ENCODE measurements around a stretch of chr11.

GRCh38 chr11:118751315-118752491 is 39.3 kb downstream of the DDX6 start:
- PRO-cap: no peak
- RAMPAGE, long total RNA, 3 experiments: no peak in any of the 3 experiments

- PRO-cap: no peak
- RAMPAGE, long total RNA, 3 experiments: no peak in any of the 3 experiments
Observed at GRCh38 chr11:118841284-118841739, 42.4 kb upstream of the CXCR5 start.

DNA sequence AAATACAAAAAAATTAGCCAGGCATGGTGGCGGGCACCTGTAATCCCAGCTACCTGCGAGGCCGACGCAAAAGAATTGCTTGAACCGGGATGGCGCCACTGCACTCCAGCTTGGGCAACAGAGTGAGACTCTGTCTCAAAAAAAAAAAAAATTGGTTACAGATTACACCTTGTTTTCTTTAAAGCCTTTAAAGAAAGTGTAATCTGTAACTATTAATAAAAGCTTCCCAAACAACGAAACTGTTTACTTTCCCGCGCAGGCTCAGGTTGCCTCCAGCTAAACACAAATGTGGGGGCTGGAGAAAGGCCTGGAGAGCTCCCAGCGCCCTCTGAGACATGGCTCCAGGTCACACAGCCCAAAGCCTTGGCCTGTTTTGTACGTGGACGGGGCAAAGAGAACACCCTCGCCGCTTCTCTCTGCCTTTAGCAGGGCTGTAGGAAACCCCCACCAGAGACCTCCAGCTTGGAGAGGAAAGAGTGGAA is 14.0 kb upstream of the CXCR5 start:
- PRO-cap: no peak
- RAMPAGE, long total RNA, 3 experiments: no peak in any of the 3 experiments

DNA sequence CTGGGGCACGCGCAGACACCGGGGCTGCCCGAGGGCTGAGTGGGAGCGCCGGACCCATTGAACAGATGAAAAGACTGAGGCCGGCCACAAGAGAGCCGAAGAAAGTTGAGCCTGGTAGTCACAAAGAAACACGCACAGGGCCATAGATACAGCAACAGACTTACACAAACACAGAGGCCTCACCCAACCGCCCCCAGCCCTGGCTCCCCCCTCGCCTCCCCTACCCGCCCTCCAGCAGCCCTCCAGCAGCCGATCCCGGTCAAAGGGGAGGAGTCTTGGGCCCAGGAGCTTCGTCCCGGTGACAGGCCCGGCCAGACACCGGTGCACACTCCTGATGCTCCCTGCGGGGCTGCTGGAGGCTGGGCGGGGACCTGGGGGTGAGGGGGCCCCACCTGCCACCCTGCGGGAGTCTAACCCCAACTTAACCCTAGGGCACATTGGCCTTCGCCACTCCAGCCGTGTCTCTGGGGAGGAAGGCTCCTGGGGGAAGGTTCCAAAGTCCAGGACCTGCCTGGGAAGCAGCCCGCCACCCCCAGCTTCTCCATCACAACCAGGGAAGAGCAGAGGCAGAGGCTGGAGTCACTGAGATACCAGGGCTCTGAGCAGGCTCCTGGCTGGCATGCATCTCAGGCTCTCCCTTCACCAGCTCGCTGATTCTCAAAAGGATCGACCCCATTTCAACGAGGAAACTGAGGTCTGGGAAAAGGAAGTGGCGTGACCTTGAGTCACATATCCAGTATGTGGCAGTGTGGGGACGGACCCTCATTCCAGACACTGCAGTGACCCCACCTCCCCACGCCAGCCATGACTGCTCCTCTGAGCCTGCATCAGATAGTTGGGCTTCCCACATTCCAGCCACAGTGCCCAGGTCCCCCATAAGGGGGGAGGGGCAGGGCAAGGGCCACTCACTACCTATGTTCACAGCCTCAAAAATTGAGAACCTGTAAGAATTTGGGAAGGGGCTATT is 14.5 kb downstream of the BCL9L start:
- PRO-cap: no peak
- RAMPAGE, long total RNA, 3 experiments: no peak in any of the 3 experiments

GRCh38 chr11:118912268-118913268 is 13.2 kb downstream of the BCL9L start:
- PRO-cap: no peak
- RAMPAGE, long total RNA, 3 experiments: no peak in any of the 3 experiments

DNA sequence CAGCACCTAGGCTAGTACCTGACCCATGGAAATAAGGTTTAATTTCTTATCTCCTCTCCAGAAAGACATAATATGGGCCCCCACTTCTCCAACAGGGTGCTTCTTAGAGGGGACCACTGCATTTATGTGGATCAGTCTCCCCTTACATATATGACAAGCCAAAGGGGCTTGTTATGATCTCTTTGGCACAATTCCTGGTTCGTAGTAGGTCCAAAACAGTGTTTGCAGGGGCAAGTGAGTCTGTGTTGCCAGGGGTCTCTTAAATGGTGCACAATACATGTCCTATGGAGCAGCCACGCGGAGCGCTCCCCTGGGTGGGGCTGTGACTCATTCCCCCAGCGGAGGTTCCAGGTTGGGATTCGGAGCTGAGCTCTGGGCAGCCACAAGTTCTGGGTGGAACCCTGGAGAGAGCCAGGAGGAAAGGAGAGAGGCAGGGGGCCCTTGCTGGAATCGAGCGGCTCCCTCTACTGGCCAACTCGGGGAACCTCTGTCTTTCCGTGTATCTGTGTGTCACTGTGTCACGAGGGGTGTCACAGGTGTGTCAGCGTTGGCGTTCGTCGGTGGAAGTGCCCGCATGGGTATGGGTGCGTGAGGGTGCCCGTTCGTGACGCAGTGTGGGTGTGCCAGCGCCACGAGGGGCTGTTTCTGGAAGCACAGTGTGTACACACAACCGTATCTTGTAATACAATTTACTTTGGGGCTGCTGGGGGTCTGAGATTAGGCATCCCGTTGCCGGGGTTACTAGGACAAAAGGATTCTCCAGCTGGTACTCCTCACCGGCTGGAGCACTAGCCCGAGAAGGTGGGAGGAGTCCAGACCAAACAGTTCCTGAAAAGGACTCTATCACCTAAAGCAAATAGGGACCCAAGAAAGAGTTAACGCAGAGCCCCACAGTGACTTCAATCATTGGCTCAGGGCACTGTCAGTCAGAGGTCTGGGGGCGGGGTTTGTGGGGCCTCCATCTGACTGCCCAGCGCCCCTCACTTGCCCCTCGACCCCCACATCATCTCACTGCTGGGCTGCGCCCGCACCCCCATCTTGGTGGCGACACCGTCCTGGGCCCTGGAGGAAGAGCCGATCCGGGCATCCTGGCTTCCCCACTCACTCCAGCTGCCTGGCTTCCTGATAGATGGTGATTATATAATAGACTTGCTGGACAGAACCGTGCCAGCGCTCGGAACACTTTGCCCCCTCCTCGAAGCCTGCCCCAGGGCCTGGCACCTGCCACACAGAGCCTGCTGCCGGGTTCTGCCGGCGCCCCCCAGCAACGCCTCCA is 2.5 kb upstream of the BCL9L start:
- PRO-cap: bidirectional peak, plus-strand start at position 385 of the sequence, minus-strand start at position 340 of the sequence; unidirectional peak, plus-strand start at position 929 of the sequence
- RAMPAGE, long total RNA, 3 experiments: no peak in any of the 3 experiments

- PRO-cap: no peak
- RAMPAGE, long total RNA, 3 experiments: no peak in any of the 3 experiments
Observed at GRCh38 chr11:119015105-119015943, 2.8 kb downstream of the RPS25 start.

DNA sequence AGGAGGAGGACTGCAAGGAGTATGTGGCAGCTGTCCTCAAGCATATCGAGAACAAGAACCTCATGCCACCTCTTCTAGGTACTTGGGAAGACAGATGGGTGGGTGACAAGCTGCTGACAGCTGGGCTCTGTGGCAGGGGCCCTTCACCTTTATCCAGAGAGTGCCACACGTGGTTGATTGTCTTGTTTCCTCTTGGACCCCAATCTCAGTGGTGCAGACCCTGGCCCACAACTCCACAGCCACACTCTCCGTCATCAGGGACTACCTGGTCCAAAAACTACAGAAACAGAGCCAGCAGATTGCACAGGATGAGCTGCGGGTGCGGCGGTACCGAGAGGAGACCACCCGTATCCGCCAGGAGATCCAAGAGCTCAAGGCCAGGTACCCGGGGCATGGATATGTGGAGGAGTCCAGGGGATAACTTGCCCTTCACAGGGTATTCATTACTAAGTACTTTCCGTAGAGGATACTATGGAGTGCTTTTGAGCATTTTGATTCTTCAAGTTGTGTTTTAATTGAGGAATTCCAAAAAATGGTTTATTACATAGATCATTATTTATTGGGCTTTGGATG is 5.7 kb upstream of the HMBS start:
- PRO-cap: no peak
- RAMPAGE, long total RNA, 3 experiments: no peak in any of the 3 experiments

- PRO-cap: no peak
- RAMPAGE, long total RNA, 3 experiments: no peak in any of the 3 experiments
Observed at GRCh38 chr11:119266070-119267012, 50.6 kb downstream of the MCAM start.

DNA sequence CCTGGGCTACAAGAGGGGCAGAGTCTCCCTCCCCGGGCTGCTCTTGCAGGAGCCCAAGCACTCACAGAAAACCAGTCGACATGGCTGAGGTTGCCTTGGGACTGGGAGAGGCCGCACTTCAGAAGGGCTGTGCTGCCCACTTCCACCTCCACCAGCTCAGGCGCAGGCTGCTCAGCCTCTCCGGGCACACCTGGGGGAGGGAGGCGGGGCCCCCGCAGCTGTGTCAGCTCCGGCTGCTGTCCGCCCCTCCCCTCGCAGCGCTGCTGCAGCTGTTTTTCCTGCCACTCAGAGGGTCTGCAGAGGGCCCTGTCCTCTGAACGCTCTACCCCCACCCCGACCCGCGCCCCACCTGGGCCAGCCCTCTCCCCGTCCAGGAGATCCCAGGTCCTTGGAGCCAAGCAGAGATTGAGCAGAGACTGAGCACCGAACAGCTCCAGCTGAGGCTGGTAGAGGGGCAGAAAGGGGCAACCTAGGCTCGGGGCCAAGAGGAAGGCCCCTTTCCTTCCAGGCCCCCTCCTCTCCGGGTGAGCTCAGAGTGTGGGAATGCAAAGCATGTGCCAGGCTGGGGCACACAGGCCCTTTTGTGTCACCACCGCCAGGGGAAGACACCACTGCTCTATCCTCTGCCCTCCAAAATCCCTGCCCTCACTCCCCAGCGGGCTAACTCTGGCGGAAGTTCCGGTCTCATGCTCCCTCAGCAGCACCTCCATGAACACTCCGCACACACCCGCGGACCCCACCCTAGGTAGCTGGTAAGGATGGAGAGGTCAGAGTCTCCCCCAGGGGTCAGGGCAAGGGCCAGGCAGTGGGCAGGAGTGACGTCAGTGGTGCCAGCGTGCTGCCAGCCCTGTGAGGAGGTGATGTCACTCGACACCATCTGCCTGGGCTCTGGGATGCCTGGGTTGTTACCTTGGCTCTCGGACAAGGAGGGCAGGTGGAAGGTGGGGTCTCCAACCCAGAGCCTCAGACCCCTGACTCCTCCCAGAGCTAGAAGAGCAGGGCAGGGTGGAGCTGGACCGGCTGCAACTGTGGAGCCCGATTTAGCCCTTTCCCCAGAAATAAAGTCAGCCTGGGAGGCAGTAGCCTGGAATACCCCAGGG is 1.5 kb downstream of the MCAM start:
- PRO-cap: bidirectional peak, plus-strand start at position 866 of the sequence, minus-strand start at position 638 of the sequence; bidirectional peak, plus-strand start outside the sequence, minus-strand start at position 1,028 of the sequence
- RAMPAGE, long total RNA, 3 experiments: no peak in any of the 3 experiments

DNA sequence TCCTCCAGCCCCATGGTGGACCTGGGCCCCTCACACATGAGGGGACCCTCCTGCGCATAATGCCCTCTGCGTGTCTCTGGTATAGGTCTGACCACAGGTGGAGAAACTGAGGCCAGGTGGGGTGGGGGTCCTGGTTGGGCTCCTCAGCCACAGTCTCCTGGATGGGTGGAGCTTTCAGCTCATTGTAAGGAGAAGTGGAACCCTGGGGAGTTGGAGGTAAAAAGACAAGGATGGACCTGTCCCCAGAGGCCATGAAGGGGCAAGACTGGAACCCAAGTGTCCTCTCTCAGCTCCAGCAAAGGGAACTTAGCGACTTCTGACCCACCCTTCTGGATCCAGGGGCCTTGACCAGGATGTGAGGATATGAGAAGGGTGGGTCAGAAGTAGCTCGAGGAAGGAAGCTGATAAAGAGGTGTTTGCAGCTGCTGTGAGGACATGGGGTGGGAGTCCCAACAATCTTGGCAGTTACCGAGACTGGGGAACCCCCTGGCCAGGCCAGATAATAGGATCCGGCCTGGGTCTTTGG is 2.6 kb upstream of the MCAM start:
- PRO-cap: no peak
- RAMPAGE, long total RNA, 3 experiments: no peak in any of the 3 experiments

DNA sequence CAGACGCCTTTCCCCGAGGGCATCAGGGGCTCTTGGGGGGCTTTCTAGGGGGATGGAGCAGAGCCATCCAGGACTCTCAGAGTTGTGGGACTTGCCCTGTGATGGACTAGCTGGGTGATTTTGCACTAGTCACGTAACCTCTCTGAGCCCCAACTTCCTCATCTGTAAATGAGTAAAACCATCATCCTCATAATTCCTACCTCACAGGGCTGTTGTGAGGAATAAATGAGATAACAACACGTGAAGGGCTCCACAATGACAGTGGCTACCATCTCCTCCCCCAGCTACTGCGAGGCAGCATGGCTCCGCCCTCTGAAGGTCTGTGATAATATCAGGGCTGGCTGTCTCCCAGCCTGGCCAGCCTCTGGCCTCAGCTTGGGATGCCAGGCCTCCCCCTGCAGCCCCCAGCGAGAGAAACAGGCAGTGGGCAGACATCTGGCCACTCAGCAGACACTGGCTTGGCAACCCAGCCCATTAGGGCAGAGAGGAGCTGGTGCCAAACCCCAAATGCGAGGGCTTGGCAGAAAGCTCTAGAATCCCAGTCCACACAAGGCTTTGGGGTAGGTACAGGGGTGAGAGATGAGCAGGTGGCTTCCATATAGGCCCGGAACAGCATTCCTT is 6.7 kb downstream of the USP2 start:
- PRO-cap: no peak
- RAMPAGE, long total RNA, 3 experiments: no peak in any of the 3 experiments

DNA sequence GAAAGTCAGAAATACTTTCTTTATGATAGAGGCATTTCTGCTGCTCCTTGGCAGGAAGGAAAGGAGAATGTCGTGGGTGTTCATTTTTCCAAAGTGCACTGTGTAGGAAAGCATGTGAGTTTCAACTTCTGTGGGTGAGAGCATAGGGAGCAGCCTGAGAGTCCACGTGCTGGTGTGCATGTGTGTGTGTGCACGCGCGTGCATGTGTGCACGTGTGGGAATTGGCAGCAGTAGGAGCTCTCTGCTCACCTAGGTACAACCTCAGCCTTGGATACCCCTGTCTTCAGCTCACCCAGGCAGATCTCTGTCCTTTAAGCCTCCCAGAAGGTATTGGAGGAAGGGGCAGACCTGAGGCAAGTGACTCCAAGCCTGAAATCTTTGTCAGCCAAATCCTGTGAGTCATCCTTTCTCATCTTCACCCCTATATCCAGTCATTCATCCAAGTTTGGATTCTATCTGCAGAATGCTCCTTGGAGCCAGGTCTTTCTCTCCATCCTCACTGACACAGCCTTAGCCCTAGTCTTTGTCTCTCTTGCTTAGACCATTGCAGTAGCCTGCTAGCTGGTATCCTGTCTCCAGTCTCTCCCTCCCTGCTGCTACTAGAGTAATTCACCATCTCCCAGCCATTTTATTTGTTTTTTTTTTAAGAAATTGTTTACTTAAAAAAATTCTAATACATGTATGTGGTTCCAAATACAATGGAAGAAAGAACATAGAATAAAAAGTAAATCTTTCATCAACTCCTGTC is 10.3 kb upstream of the THY1 start:
- PRO-cap: no peak
- RAMPAGE, long total RNA, 3 experiments: no peak in any of the 3 experiments

GRCh38 chr11:119696353-119697499 is 32.3 kb downstream of the NECTIN1 start:
- PRO-cap: no peak
- RAMPAGE, long total RNA, 3 experiments: no peak in any of the 3 experiments

DNA sequence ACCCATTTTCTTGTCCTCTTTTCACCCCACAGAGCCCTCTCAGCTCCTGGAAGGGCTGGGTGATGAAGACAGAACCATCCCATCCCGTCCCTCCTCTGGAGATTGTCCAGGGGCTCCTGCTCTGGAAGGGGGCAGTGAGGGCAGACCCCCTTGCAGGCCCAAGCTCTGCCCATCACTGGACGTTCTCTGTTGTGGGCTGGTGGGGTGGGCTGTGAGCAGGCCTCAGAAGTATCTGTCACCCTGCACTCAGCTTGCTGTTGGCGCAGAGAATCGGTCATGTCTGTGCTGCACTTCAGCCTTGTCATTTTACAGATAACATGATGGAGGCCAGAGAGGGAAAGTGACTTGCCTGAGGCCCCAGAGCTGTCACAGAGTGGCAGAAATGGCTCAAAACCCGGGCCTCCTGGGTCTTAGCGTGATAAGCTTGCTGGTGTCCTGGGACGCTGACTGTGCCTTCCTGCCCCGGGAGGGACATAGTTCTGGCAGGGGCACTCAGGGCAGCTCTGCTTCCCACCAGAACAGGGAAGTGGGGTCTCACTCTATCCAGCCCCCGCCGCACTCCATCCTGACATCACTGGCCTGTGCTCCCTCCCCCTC is 50.2 kb upstream of the NECTIN1 start:
- PRO-cap: no peak
- RAMPAGE, long total RNA, 3 experiments: no peak in any of the 3 experiments

DNA sequence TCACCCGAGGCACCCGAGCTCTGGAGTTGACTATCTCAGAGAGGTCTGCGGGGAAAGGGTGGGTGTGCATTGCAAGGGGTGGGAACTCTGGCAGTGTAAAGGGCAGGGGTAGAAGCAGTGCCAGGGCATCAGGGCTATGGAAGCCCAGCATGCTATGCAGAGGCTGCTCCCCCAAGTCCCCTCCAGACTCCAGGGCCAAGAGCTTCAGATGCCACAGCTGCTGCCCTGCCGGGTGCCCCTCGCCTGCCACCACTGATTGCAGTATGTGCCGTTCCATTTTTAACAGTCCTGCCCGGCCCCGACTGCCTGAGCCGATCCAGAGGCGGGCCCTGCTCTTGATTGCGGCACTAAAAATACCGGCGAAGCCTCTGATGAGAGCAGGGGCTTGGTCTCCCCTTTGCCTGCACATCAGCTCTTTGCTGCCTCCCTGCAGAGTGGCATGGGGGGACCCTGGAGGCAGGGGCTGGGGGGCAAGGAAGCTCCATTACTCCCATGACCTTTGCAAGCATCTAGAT is 50.7 kb upstream of the NECTIN1 start:
- PRO-cap: no peak
- RAMPAGE, long total RNA, 3 experiments: no peak in any of the 3 experiments

GRCh38 chr11:120135519-120136288 is 2.2 kb downstream of the TRIM29 start:
- PRO-cap: no peak
- RAMPAGE, long total RNA, 3 experiments: no peak in any of the 3 experiments

DNA sequence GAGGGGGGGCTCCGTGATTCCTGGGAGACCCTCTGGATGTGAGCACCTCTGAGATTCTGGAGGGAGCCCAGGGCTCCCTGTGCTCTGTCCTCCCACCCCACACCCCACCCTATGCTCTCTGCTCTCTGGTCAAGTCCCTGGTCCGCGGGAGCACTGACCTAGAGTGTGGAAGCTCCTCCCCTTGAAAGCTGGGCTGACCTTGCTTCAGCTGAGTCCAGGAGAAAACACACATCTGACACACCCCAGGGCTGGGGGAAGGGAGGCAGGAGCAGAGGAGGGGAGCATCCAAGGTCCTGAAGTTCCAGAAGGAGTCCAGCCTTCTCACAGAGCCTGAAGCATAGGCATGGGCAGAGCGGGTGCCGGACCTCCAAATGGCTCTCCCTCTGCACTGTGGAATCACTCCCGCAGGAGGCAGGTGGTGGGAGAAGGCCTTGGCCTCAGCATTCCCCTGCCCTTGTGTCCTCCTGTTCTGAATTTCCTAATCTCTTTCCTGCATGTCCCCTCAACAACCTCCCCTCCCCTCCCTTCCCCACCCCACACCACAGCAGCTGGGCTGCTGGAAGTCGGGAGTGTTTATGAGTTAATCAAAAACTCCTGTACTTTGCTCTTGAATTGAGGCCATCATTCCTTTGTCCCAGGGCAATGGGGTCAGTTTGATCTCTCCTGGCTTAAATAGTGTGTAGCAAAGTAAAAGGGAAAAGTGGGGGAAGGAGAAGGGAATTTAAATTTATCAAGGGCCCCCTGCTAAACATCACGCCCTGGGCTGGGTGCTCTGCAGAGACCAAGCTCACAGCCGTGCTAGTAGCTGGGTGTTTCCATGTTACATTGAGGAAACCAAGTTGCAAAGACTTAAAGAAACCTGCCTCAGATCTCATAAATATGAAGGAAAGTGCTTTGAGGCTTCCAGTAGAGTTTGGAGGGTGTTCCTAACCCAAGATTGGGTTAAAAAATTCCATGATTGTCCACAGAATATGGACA is 25.5 kb upstream of the OAF start:
- PRO-cap: no peak
- RAMPAGE, long total RNA, 3 experiments: no peak in any of the 3 experiments

GRCh38 chr11:120208808-120209294 is 2.0 kb upstream of the OAF start:
- PRO-cap: no peak
- RAMPAGE, long total RNA, 3 experiments: no peak in any of the 3 experiments

GRCh38 chr11:120211949-120212597 is 1.2 kb downstream of the OAF start:
- PRO-cap: no peak
- RAMPAGE, long total RNA, 3 experiments: no peak in any of the 3 experiments

All from tibial nerve (tissue), 3 donors.